Parotid gland (tissue), 1 donor: Measurements from ENCODE around the gene DTWD2.

- PRO-cap = no peak
Measured at GRCh38 chr5:114055696-114056776, 305.8 kb upstream of the KCNN2 start.

DNA sequence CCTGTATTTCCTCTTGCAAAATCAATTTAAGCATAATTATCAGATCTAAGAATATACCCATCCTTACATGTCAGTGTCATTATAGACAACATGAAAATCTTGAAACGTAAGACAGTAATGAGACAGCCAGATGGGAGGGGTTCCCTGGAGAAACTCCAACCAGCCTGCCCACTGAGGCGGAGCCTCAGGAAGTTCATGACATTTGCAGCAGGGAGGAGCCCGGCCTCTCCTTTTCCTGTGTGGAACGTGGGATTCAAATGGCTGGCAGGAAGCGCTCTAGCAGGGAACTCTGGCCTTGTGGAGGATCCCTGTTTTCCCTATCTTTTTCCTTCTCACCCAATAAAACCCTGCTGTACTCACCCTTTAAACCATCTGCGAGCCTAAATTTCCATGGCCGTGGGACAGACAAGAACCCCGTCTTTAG is 176.6 kb upstream of the KCNN2 start:
- PRO-cap = unidirectional peak, plus-strand start at position 256 of the sequence

GRCh38 chr5:114393358-114393555 is 31.4 kb downstream of the KCNN2 start:
- PRO-cap = no peak

- PRO-cap = no peak
Measured at GRCh38 chr5:115455899-115456352, 88.6 kb downstream of the FEM1C start.

DNA sequence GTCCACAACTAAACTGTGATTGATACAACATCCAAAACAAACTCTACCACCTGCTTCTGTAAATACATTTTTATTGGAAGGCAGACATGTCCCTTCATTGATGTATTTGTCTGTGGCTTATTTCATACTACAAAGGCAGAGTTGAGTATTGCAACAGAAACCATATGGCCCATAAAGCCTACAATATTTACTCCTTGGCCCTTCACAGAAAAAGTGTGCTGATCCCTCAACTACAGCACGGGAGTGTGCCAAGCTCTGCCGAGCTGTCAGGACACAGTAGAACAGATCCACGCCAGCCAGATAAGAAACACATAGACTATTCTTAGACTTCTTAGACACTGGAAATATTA is 13.3 kb downstream of the TICAM2 start:
- PRO-cap = no peak

- PRO-cap = no peak
Measured at GRCh38 chr5:115735584-115736083, 80.8 kb downstream of the CDO1 start.

- PRO-cap = no peak
Measured at GRCh38 chr5:115814322-115815085, 2.0 kb downstream of the CDO1 start.

GRCh38 chr5:116337764-116338567 is 236.7 kb downstream of the SEMA6A start:
- PRO-cap = no peak

GRCh38 chr5:116494262-116494687 is 80.3 kb downstream of the SEMA6A start:
- PRO-cap = no peak

- PRO-cap = unidirectional peak, minus-strand start at chr5:116739811
Measured at GRCh38 chr5:116739641-116740029, 165.0 kb upstream of the SEMA6A start.

DNA sequence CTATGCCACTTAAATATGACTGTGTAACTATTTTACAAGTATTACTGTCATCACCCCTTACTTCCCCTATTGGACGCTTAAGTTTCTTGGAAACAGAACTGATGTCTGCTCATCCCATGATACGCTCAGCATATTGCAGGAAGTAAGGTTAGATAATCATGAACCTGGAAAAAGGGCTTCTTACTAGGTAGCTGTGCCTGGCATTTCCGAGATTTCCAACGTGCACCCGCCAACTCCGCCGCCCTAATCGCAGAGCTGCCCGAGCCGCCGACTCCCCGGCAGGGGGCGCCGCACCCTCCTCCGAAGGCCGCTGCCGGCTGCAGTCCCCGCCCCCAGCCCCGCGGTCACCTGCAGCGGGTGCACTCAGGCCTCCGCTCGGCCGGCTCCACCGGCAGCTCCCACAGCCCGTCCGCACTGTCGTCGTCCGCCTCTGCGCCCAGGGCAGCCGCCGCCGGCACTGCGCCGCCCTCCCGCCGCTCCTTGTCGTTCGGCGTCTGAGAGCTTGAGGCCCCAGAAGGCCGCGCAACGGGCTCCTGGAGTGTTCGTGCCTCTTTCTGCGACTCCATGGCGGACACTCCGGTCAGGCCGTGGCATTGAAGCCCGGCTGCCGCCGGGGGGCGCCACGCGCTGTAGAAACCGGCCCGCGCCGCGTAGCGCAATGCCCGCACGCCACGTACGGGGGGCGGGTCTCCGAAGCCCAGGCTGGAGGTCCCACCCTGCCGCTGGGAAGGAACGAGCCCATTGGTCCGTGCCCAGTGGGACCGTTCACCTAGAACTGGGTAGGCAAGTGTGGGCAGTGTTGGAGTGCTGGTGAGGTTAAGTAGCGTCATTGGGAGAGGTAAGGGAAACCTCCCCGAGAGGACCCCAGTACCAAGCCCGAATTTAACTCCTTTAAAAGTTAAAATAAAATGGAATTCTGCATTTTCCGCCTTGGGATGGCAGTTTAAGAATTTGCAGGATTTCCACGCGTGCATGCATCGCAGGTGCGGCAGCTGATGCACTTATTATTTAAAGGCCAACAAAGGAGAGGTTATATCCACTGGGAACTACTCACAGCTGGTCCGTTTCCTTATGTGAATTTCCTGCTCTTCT is at the start of gene DTWD2:
Gene DTWD2, minus strand, starts transcription at position 602 of the 1,092 bp plus-strand sequence.
- PRO-cap = bidirectional peak, plus-strand start at position 786 of the sequence, minus-strand start at position 566 of the sequence

DNA sequence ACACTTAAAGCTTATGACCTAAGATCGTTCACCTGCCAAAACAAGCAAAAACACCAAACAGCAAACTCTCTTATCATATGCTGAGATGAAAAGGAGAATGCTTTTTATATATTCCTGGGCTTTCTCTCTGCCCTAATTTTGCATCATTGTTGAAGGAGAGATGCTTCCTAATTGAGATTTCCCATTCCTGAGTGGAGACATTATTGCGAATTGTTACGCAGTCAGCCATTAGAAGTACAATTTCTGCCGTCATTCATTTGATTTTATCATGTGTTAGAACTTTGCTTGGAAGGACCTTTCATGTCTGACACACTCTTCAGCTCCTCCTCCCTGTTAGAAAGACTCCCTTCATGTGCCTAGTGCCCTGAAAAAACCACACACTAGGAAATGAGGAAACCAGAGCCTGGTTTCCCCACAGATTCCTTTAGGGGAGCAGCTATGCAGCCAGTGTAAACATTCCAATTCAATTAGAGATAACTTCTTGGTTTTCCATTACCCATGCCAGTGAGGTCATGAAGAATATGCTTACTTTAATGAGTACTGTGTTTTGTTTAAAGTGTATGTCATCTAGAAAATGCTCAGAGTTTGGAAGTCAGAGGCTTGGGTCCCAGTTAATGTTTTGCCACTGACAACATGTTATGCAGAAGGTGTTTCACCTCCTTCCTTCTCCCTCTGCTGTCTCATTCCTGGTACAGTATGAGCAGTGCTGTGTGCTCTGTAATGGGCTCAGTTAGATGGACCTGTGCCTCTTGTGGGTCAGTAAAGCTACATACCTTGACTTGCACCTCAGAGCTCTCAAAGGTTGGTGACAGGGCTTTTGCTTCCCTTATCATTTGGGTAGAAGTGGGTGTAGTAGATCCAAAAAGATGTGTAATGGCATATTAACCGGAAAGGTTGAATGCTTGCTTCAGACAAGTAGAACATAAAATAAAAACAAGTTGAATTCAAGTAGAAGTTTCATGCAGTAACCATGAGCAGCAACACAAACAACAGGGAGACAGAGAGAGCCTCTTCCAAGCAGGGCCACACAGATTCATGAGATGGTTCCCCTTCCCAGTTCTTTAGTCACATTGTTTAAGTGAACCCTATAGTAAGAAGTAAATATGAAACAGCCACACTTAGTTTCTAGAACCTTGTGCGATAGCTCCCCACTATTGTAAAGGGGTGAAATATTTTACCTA is 52.7 kb upstream of the TNFAIP8 start:
- PRO-cap = no peak

DNA sequence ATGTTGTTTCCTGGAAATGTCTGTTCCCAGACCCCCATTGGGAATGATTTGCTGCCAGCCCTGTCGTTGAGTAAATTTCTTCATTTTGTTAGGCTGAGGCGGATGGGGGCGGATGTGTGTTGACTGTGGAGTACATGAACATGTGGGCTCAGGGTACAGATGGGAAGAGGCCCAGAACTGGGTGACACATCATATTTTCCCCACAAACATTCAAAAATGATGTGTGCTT is 28.8 kb upstream of the TNFAIP8 start:
- PRO-cap = no peak

GRCh38 chr5:119357922-119358121 is 2.0 kb downstream of the TNFAIP8 start:
- PRO-cap = no peak

- PRO-cap = no peak
Measured at GRCh38 chr5:120463321-120463741, 769 bp upstream of the PRR16 start.

DNA sequence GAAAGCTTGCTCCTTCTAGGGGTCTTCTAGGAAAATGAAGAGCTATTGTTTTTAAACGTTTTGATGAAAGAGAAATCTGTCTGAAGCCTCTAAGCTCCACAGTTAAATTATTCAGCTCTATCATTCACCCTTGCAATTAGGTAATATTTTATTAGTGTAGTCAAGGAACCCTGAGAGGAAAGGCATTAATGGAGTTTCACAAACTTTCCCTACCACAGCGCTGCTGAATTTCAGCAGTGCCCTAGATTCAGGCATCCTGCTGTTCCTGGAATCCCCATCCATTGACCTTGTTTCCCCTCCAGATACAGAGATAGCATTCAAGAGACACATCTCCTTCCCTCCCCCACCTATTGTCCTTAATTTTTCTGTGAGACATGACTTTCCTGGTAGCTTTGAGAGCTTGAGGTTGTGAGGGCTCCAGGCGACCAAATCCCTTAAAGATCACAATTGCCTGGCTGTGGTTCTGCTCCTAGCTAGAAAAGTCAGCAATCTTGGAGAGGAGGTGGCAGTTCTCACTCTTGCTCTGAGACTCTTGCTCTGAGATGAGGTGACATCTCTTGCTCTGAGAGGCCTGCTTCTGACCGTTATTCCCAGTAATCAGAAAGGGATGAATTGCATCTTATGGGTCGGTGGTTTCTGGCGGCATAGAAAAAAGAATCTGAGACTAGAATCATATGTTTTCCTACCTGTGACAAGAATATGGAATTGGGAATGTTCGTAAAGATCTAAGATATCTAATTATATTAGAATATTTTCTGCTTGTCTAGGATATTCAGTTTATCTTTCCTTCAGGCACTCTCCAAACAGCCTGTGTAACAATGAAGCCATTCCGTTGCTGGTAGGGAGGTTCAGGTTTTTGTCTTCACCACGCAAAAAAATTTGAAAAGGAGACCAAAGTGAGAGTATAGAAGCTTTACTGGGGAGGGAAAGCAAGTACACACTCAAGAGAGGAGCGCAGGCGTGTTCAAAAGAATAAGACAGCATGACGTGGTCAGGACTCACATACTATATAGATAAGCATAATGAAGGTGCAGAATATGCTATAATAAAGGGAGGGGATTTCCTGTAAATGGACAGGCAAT is 48.1 kb downstream of the PRR16 start:
- PRO-cap = no peak

DNA sequence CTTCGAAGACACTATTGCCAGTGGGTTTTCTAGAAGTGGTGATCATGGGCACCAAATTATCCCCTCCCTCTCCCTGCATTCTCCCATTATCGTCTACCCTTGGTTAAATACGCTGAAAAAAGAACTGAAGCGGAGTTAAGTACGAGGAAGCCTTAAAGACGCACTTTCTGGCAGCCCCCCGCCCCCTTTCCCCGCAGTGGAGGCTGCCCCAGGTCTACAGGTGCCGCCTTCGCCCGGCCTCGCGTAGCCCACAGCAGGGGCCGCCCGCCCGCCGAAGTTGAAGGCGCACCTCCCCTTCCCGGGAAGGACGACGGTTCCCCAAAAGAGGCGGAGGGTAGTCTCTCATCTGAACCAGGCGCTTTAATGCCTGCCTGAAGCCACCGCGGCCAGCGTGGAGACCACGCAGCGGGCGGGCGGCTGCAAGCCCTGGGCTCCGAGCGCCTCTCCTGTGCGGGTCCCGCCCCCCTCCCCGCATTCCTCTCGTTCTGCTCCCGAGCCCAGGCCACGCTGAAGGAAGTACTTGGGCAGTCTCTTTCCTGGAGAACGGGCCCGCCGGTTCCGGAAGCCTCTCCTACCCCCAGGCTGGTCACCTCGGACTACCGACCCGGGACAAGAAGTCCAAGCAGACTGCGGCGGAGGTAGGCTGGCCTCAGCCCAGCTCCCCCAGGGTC is 739 bp downstream of the PPIC start:
- PRO-cap = bidirectional peak, plus-strand start at position 527 of the sequence, minus-strand start at position 445 of the sequence

DNA sequence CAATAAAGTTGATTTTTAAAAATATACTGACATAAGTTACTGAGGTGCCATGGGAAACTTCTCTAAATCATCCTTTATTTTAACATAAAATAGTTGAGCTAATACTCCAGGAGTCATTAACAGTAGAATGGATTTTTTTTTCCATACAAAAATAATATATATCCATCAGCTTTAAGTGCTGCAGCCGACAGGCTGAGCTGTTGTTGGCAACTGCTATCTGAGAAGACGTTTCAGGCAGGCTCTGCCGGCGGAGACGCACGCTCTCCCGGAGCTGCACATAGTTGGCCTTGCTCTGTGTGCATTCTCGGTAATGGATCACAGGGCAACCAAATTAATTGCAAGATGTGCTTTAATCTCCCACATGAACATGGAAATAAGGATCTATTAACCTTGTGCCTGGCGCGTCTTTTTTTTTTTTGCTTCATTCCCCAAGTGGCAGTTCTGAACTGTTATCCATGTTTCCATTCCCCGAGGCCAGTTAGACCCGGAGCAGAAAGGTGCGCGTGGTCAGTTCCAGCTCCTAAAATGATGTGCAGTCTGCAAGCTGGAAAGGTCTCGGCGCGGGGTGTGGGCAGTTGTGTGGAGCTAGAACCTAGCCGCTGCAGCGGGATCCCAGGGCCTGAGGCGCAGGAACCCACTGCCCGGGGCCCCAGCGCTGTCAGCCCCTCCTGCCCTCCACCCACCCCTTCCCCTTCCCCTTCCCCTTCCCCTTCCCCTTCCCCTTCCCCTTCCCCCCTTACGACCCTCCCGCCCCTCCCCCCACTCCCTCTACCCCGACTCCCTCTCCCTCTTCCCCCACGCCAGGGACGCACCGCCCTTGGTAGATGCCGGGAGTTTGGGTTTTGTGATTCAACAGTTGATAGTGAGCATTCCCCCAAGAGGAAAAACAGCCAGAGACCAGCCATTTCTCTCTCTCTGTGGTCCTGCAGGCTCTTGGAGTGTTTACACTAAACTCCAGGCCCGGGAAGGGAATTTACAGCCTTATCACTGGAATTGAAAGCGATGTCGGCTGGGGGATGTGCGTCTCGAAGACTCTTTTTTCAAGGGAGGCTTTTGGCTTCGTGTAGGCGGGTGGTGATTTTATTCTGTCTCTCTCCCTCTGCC is 137.9 kb downstream of the CEP120 start:
- PRO-cap = no peak

GRCh38 chr5:123422099-123423073 is 817 bp downstream of the CEP120 start:
- PRO-cap = unidirectional peak, plus-strand start at chr5:123422607

GRCh38 chr5:123429123-123429509 is 5.9 kb upstream of the CEP120 start:
- PRO-cap = no peak